Gastrocnemius medialis (tissue), 3 donors: ENCODE measurements around a stretch of chr2.

GRCh38 chr2:129857215-129857800 is 122.2 kb upstream of the RAB6C start:
- PRO-cap = no peak
- RAMPAGE, long total RNA, 3 experiments = no peak in any of the 3 experiments

- PRO-cap = no peak
- RAMPAGE, long total RNA, 3 experiments = no peak in any of the 3 experiments
Observed at GRCh38 chr2:129934810-129935299, 44.6 kb upstream of the RAB6C start.

- PRO-cap = no peak
- RAMPAGE, long total RNA, 3 experiments = no peak in any of the 3 experiments
Observed at GRCh38 chr2:130274729-130274928, 67.3 kb downstream of the CCDC115 start.

DNA sequence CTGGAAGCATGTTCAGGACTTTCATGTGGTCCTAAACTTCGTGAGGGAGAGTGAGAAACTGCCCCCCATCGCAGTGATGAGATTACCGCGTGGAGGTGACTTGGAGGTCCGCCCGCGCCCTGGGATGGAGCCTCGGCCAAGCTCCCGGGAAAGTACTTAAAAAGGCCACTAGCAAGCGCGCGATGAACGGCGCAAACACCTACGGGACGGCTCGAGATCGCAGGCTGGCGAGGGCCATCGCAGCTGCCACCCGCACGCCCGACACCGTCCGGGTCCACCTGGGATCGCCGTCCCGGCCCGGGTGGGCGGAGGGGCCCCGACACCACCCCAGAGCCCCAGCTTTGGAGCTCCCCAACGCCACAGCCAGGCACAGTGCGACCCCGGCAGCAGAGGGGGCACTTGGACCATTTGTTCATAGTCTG is 53.6 kb downstream of the CCDC115 start:
- PRO-cap = no peak
- RAMPAGE, long total RNA, 3 experiments = no peak in any of the 3 experiments

DNA sequence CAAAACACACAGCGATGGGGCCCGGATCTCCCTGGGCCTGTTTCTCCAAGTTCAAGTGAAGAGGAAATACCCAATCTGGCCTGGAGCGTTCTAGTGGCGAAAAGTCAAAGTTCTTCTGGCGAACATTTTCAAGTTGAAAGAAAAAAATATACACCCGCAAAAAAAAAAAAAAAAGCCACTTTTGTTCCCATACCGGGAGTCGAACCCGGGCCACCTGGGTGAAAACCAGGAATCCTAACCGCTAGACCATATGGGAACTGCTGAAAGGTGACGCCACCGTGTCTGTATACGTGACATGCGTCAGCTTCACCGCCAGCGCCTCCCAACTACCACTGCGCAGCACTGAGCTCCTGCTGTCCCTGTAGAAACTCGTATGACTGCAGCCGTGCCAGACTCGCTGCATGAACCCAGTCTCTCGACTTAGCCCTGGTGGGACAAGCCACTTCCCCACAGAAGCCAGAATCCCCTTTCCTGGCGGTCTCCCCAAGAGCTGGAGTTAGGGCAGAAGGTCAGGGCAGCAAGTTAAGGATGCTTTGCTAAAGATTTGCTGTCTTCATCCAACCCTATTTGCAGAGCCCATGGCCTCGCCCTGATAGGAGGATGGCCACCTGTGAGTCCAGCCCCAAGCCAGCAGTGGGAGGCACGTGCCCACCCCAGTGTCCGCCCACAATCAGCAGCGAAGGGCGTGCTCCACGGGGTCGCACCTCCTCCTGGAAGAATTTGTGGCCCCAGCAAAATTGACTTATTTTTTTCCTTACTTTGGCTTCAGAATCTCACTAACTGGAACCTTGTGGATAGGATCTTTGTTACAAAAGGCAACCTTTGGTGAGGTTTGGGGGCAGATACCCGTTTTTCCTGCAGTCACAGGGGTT is 4.8 kb downstream of the CCDC115 start:
- PRO-cap = no peak
- RAMPAGE, long total RNA, 3 experiments = no peak in any of the 3 experiments

DNA sequence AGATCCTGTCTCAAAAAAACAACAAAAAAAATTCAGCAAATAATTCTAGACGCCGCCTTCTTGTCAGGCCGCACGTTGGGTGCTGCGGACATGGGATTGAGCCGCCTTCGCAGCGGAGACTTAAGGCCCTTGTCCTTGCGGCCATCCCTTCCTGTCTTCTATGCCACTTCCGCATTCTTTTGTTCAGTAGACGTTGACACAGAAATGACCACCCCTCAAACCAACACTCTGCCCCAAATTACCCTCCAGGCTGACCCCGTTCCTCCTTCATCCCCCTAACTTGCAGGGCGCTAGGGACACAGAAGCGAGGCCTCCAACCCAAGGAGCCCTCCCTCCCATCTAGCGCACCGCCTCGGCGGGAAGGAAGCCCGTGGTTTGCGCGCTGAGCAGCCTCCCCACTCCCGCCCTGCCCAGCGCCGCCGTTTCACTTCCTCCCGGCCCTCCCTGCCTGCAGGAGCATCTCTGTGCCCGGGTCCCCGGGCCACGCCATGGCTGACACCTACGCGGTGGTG is 16.0 kb downstream of the PTPN18 start:
- PRO-cap = bidirectional peak, plus-strand start at position 186 of the sequence, minus-strand start at position 162 of the sequence; bidirectional peak, plus-strand start at position 453 of the sequence, minus-strand start at position 341 of the sequence
- RAMPAGE, long total RNA, 3 experiments = no peak in any of the 3 experiments

GRCh38 chr2:130390392-130390868 is 34.6 kb downstream of the PTPN18 start:
- PRO-cap = no peak
- RAMPAGE, long total RNA, 3 experiments = no peak in any of the 3 experiments

- PRO-cap = no peak
- RAMPAGE, long total RNA, 3 experiments = no peak in any of the 3 experiments
Observed at GRCh38 chr2:130785521-130786201, 30.3 kb downstream of the AMER3 start.

DNA sequence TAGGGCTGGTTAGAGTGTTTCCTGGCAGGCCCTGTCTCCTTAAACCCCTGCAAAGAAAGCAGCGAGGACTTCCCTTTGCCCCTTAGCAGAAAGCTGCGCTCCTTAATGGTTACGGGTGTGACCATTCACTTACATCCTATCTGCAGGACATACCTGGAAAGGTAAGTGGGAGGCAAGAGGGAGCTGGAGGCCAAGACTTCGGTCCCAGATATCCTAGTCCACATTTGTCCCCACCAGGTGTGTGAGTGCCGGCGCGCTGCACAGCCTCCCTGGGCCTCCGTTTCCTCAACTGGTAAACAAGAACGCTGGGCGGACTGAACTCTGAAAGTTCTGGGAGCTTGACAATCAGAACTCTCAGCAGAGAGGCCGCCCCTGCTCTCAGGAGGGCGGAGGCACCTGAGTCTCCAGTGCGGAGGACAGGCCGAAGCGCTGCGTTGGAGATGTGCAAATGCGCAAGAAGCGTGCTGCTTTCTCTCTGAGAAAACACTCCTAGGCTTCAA is 507 bp upstream of the ARHGEF4 start:
- PRO-cap = no peak
- RAMPAGE, long total RNA, 3 experiments = no peak in any of the 3 experiments

GRCh38 chr2:130966063-130966909 is 127.0 kb downstream of the FAM168B start:
- PRO-cap = no peak
- RAMPAGE, long total RNA, 3 experiments = no peak in any of the 3 experiments

DNA sequence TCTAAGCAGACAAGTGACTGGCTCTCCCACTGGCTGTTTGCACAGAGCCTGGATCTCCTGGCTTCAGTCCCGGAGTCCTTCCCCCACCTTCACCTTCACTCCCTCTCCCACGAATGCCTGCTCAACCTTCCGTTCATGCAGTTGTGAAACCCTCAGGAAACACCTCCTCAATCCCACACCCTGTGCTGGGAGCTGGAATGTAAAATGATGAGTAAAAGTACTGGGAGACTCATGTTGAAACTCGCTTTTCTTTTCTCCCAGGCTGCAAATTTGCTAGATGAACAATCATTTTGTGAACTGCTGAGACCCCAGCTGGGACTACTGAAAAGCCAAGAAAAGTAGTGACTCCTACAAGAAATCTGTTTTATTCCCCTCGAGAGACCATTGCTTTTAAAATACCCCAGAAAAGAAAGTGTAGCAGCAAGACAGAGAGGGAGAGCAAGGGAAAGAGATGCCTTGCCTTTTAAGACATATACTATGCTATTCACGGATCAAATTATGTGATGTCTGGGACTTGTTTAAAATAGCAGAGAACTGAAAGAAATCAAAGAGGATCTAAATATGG is 75.9 kb downstream of the FAM168B start:
- PRO-cap = no peak
- RAMPAGE, long total RNA, 3 experiments = no peak in any of the 3 experiments

DNA sequence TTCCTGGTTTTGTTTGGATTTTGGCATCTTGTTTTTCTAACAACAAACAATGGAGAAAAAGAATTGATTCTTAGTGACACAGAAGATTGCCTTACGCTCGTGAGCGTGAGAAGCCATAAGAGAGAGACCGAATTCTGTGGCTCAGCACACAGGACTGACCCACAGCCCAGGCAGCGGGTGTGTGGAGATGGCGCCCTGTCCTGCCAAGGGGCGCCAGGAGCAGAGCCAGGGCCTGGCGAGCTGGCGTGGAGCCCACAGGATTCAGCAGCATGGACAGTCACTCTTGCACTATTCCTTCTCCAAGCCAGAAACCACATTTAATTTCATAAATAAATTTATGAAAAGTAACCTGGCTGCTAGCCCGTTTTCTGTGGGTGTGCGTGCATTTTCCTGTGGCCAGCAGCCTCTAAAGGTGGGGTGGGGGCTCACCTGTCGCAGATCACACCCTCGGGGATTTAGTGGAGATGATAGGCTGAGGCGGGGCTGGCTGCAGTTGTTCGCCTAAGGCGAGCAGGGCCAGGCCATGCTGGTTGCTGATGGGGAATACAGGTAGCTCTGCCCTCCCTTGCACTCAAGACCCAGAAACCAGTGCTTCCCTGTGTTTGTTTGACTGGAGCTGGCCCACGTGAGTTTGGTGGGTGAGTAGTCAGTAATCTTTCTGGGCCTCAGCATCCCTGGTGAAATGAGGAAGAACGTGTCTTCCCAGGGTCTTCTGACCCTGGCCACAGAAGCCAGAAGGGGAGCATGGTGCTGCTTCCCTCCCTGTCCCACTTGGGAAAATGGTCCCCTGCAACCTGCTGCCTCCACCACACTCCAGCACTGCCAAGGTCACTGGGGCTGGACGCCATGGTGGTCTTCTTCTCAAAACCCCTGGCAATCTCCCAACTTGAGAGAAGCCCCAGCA is 46.1 kb downstream of the FAM168B start:
- PRO-cap = no peak
- RAMPAGE, long total RNA, 3 experiments = no peak in any of the 3 experiments

- PRO-cap = no peak
- RAMPAGE, long total RNA, 3 experiments = no peak in any of the 3 experiments
Observed at GRCh38 chr2:131120618-131121416, 15.7 kb downstream of the PLEKHB2 start.

DNA sequence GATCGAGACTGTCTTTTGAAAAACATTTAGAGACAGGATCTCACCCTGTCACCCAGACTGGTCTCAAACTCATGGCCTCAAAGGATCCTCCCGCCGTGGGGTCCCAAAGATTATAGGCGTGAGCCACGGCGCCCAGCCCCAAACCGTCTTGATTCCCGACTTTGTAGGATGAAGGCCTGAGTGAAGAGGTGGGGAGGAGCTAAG is 873 bp downstream of the MZT2A start:
- PRO-cap = no peak
- RAMPAGE, long total RNA, 3 experiments = no peak in any of the 3 experiments

- PRO-cap = no peak
- RAMPAGE, long total RNA, 3 experiments = no peak in any of the 3 experiments
Observed at GRCh38 chr2:131544919-131545368, 17.3 kb downstream of the CCDC74A start.

DNA sequence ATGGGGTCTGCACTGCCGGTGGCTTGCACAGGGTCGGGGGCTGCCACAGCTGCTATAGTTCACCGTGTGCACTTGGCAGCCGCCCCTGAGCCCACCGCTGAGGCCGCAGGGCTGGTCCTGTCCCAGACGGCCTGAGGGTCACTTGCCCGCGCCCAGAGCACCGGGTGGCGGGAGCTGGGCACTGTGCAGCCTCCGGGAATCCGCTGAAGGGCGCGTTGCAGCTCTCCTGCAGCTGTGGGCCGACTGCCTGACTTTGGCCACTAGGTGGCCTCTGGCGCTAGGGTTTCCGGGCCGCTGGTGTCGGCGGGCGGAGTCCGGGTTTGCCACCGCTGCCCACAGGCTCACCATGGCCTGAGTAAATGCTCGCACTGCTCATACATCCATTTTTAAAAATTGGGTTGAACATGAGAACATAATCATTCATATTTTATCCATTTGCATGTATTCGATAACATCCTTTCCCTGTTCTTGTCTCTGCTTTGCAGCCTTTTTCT is 146.2 kb downstream of the CCDC74A start:
- PRO-cap = no peak
- RAMPAGE, long total RNA, 3 experiments = no peak in any of the 3 experiments

- PRO-cap = unidirectional peak, plus-strand start at chr2:131681854
- RAMPAGE, long total RNA, 3 experiments = no peak in any of the 3 experiments
Observed at GRCh38 chr2:131681791-131682059, 154.0 kb downstream of the CCDC74A start.

DNA sequence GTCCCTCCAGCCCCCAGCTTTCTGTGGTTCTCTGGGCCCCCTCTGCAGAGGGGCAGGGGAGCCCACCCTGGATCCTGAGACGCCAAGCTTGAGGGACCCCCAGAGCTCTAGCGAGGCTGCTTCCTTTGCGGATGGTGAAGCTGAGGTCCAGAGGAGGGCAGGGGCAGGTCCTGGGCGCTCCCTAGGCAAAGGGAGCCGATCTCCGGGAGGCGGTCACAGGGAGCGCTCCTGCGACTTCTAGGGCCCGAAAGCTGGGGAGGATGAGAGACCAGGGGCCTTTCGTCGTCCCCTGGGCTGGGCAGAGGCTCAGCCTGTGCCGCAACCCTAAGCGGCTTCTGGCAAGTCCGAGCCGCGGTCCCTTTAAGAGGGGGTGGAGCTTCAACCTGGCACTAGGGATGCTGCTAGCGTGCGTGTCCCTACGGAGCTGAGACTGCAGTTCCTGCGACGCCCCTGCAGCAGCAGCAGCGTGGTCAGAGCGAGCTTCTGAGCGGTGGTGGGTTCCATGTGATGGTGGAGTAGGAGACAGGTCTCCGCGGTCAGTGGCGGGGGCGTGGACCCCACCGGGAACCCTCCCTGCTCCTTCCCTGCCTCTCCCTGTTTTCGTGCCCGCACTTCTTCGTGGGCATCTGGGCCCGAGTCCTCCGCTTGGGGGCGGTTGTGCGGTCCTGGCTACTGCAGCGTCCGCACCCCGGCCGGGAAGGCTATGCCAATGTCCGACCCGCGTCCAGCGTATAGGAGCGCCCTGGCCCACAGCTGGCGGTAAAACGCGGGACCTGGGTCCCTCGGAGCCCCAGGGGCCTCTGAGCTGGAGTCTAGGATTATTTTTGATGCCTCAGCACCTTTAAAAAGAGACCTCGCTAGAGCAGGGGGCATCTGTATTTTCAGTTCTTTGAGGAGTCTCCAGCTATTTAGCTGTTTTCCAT is 154.6 kb downstream of the CCDC74A start:
- PRO-cap = bidirectional peak, plus-strand start at position 435 of the sequence, minus-strand start at position 315 of the sequence
- RAMPAGE, long total RNA, 3 experiments = start-site peak on the plus strand in 1 of 3 experiments, centred at position 436 of the sequence, 5 reads per replicate

DNA sequence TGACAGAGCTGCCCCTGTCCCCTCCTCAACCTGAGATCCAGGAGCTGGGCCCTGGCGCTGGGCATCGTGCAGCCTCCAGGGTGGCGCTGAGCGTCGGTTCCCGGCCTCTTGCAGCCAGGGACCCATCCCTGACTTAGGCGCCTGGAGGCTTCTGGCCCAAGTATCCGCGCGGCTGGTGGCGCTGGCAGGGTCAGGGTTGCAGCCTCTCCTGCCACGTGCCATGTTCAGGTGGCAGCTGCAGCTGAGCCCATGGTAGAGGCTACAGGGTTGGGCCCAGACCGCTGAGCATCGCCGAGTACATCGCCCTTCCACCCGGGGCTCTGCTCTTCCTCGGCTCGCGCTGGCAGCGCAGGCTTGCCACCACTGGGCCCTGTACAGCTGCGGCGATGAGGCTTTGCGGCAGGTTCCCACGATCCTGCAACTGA is 385 bp upstream of the ANKRD30BL start:
- PRO-cap = no peak
- RAMPAGE, long total RNA, 3 experiments = no peak in any of the 3 experiments

GRCh38 chr2:132479001-132479710 is 62.6 kb downstream of the GPR39 start:
- PRO-cap = no peak
- RAMPAGE, long total RNA, 3 experiments = no peak in any of the 3 experiments